Testis (tissue), 5 donors: ENCODE data around the genes TFAM and BICC1.

GRCh38 chr10:58052530-58052823 lies 215.2 kb downstream of the IPMK start:
- PRO-cap, 3 experiments, result no peak in any of the 3 experiments
- RAMPAGE, long total RNA, 2 experiments, result no peak in any of the 2 experiments

- PRO-cap, 3 experiments, result no peak in any of the 3 experiments
- RAMPAGE, long total RNA, 2 experiments, result no peak in any of the 2 experiments
- RRBS, result no CpG with 5 or more reads among the region's 1 CpG
Measured at GRCh38 chr10:58331604-58331940, 3.2 kb upstream of the UBE2D1 start.

DNA sequence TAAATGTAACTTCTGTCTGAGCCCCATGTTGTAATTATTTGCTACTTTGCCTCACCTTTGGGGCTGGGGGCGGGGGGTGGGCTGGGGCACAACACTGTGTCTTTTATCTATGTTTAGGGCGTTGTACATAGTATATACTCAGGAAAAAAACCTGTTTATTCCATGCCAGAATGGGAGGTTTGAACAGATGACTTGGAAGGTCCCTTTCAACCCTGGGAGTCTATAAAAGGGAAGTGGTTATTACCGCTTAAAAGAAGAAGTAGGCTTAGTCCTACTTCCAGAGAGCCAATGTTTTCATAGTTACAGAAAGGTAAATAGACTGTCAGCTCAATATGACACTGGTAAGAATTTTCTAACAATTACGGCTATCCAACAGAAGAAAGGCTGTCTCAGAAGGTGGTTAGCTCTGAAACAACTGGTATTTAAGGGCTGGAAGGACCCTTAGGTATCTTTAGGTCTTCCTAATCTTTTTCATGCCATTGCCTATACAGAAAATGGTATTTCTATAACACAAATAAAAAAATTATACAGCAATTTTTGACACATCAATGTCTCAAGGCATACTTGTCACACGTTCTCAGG lies 1.1 kb upstream of the TFAM start:
- PRO-cap, 3 experiments, result no peak in any of the 3 experiments
- RAMPAGE, long total RNA, 2 experiments, result no peak in any of the 2 experiments
- RRBS, result no CpG with 5 or more reads among the region's 5 CpGs

GRCh38 chr10:58384833-58385817 lies at the start of gene TFAM:
TSS of gene TFAM (plus strand) at chr10:58385410.
- PRO-cap, 3 experiments, result peak in 3 of 3 experiments; most common plus-strand start chr10:58385132 (in 2); most common minus-strand start chr10:58385305 (in 3)
- RAMPAGE, long total RNA, 2 experiments, result start-site peak on the plus strand in 2 of 2 experiments, at chr10:58385115-58385475 at its widest, 190 to 602 reads per replicate; start-site peak on the minus strand in 1 of 2 experiments, at chr10:58385262-58385372 at its widest, 15 reads per replicate
- RRBS, result 1% methylated on average over 42 of the region's 73 CpGs

DNA sequence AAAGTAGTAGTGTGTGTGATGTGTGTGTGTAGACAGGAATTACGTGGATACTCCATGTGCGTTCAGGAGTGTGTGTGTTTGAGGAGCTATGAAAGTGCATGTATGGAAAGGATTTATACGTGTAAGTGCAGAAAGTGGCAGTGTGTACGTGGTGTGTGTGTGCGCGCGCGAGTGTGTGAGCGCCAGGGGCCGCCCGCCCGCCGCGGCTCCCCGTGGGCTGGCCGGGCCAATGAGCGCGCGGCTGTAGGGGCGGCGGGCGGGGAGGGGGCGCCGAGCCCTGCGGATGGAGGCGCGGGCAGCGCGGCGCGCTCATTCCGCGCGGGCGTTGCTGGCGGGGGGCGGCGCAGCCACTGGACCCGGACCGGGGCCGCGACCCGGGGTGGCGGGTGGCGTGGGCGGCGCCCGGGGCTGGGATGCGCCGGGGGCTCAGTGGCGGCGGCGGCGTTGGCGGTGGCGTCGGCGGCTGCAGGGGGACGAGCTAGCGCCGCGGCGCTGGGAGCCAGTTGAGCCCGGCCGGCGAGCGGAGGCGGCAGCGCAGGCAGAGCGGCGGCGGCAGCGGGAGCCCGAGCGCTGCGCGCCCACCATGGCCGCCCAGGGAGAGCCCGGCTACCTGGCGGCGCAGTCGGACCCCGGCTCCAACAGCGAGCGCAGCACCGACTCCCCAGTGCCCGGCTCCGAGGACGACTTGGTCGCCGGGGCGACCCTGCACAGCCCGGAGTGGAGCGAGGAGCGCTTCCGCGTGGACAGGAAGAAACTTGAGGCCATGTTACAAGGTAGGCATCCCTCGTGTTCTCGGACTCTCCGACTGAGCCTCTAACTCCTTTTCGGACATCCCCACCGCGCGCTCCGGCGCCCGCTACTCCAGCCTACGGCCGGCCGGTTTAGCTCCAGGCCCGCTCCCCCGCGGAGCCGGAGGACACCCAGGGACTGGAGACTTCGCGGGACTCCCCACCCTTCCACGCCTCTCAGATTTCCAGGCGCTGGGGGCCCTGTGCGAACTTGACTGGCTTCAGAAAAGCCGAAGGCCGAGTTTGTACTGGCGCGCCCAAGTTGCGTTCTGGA lies at the start of gene BICC1:
Gene BICC1, plus strand, starts transcription at position 312 of the 1,062 bp plus-strand sequence.
- PRO-cap, 3 experiments, result peak in 3 of 3 experiments; most common plus-strand start position 312 of the sequence (in 3); most common minus-strand start position 173 of the sequence (in 3)
- RAMPAGE, long total RNA, 2 experiments, result no peak in any of the 2 experiments
- RRBS, result 3% methylated on average over 26 of the region's 124 CpGs

- PRO-cap, 3 experiments, result no peak in any of the 3 experiments
- RAMPAGE, long total RNA, 2 experiments, result no peak in any of the 2 experiments
- RRBS, result no CpG with 5 or more reads among the region's 6 CpGs
Measured at GRCh38 chr10:58637281-58638006, 124.8 kb downstream of the BICC1 start.

DNA sequence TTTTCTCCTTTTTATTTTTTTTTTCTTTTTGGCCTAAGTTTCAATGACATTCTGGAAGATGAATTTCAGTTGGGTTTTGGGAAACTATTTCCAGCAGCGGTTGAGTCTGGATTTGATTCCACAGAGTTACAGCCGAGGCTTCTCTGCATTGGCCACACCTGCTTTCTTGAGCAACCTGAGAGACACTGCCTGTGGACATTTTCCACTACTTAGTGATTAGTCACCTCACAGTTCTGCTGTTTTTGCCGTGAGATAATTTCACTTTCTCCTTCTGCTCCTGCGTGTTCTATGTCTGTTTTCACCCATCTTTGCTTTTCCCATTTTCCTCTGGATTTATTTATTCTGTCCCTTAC lies 243.0 kb downstream of the BICC1 start:
- PRO-cap, 3 experiments, result no peak in any of the 3 experiments
- RAMPAGE, long total RNA, 2 experiments, result no peak in any of the 2 experiments
- RRBS, result no CpG with 5 or more reads among the region's 4 CpGs

GRCh38 chr10:58967536-58967945 lies 208.9 kb upstream of the PHYHIPL start:
- PRO-cap, 3 experiments, result no peak in any of the 3 experiments
- RAMPAGE, long total RNA, 2 experiments, result no peak in any of the 2 experiments
- RRBS, result no CpG with 5 or more reads among the region's 11 CpGs

GRCh38 chr10:59750479-59751078 lies 2.7 kb downstream of the MRLN start:
- PRO-cap, 3 experiments, result no peak in any of the 3 experiments
- RAMPAGE, long total RNA, 2 experiments, result no peak in any of the 2 experiments
- RRBS, result no CpG with 5 or more reads among the region's 8 CpGs

DNA sequence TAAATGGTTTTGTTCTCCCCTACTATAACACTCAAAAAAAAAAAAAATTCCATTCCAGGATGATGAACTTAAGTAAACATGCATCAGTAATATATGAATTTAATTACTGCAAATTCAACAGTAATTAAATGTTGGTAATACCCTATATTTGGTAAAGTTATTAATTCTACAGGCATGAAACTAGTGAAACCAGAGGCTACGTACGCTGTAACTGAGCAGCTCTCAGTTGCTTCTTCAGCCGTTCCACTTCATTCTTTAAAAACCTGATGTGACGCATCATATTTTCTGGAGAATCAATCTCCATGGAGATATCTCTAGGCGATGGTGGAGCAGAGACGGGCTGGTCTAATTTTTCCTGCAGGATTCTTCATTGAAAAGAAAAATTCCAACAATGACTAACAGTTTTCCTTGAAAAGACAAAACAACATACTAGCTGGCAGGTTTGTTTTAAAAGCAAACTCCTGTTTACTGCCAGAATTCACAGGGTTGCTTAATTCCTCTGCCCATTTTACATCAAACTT lies 59.2 kb upstream of the MRLN start:
- PRO-cap, 3 experiments, result no peak in any of the 3 experiments
- RAMPAGE, long total RNA, 2 experiments, result no peak in any of the 2 experiments
- RRBS, result no CpG with 5 or more reads among the region's 6 CpGs

DNA sequence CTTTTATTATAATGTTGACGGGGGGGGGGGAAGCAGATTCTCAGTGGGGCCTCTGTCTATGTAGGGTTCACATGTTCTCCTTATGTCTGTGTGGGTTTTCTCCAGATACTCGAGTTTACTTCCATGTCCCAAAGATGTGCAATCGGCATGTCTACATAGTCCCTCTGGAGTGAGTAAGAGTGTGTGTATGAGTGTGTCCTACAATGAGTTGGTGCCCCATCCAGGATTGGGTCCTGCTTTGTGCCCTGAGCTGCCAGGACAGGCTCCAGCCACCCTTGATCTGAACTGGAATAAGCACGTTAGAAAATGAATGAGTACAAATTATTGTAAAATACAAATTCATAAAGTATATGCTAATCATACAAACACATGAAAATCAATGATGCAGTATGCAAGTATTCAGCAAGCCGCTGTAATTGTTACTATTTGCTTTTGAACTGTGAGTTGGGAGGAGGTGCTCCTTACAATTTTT lies 65.3 kb upstream of the MRLN start:
- PRO-cap, 3 experiments, result no peak in any of the 3 experiments
- RAMPAGE, long total RNA, 2 experiments, result no peak in any of the 2 experiments
- RRBS, result no CpG with 5 or more reads among the region's 5 CpGs

- PRO-cap, 3 experiments, result no peak in any of the 3 experiments
- RAMPAGE, long total RNA, 2 experiments, result no peak in any of the 2 experiments
Measured at GRCh38 chr10:59825948-59826879, 73.0 kb upstream of the MRLN start.

GRCh38 chr10:59835415-59836045 lies 70.8 kb downstream of the CCDC6 start:
- PRO-cap, 3 experiments, result no peak in any of the 3 experiments
- RAMPAGE, long total RNA, 2 experiments, result no peak in any of the 2 experiments
- RRBS, result no CpG with 5 or more reads among the region's 8 CpGs

DNA sequence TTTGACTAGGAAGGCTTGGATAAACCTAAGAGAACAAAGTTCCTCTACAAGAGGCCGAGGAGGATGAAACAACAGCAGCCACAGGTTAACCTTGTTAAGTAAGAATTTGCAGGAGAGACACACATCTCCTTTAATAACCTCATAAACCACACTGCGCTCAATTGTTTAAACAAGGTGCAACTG lies 632 bp upstream of the CCDC6 start:
- PRO-cap, 3 experiments, result no peak in any of the 3 experiments
- RAMPAGE, long total RNA, 2 experiments, result no peak in any of the 2 experiments
- RRBS, result no CpG with 5 or more reads among the region's 2 CpGs

DNA sequence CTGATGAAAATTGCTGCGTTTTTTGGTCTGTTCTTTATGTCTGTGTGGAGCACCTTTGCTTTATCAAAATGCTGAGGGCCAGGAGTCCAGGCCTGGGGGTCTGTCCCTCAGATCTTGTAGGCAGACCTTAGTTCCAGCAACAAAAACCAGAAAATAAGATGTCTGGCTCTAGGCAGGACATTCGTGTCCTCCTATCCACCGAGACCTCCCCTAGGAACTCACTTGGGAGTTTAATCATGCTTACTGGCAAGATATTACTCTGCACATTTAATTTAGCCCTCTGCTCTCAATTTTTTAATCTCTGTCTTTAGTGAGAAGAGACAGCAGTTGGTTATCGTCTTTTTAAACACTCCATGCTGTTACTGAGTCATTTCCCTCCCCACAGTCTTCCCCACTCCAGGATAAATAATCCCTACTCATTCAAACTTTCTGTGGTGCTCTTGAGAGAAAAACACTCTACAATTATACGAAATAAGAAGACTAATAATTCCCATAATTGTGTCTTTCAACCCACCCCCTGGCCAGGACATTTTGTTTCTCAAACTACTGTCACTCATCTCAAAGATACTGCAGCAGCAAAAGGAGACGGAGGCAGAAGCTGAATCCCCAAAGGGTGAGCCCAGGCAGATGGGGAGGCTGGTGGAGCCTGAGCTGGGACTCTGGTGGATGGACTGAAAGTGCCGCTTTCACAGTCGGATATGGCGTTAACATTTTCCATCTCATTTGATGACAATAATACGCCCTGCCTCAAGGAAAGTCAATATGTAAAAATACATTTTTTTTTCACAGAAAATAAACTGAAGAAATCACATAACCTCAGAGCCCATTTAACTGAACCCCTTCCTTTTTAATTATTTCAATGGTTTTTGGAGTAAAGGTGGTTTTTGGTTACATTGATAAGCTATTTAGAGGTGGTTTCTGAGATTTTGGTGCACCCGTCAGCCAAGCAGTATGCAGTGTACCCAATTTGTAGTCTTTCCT lies 84.2 kb downstream of the ANK3 start:
- PRO-cap, 3 experiments, result no peak in any of the 3 experiments
- RAMPAGE, long total RNA, 2 experiments, result no peak in any of the 2 experiments
- RRBS, result no CpG with 5 or more reads among the region's 11 CpGs

DNA sequence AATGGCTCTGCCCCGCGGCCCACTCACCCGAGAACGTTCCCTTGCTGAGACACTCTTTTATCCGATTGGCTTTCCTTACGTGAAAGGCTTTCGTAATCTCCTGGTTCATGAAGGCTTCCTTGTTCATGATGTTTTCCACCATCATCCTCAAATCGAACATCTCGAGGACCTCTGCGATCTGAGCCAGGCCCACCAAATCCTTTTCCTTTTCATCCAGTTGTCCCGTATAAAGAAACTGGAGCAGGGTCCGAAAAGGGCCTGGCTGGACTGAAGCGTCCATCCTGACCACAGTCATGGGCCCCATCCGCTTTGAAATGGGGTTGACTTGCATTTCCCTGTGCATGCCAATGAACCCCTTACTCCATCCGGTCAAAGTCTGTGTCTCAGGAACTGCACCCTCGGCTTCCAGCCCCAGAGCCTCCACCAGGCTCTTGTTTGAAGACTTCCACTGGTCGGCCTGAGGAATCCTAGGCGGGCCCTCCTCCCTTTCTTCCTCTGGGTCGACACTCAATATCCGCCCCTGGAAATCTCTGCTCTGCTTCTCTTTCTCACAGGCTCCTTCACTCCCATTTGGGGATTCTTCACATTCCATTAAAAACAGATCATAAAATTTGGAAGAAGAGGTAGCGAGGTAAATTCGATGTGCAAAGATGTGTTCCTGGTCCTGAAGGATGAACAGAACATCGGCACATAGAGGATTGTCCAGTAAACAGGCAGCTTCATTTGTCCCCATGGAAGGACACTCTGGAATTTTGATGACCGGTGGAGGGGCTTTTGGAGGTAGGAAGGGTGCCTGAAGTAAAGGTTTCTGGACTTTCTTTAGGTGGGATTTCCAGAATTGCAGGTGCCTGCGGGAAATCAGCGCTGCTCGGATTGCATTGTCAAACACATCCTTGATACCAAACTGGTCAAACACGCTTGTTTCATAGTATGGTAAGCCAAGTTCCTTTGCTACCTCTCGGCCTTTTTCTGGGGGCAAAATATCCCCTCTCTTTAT lies 55.5 kb downstream of the RHOBTB1 start:
- PRO-cap, 3 experiments, result no peak in any of the 3 experiments
- RAMPAGE, long total RNA, 2 experiments, result no peak in any of the 2 experiments
- RRBS, result no CpG with 5 or more reads among the region's 29 CpGs

- PRO-cap, 3 experiments, result peak in 3 of 3 experiments; most common plus-strand start chr10:60944378 (in 3); most common minus-strand start chr10:60944326 (in 3)
- RAMPAGE, long total RNA, 2 experiments, result start-site peak on the plus strand in 1 of 2 experiments, at chr10:60944377-60944398 at its widest, 35 reads per replicate
- RRBS, result 1% methylated on average over 21 of the region's 35 CpGs
Measured at GRCh38 chr10:60944233-60944596, 230 bp upstream of the RHOBTB1 start.

DNA sequence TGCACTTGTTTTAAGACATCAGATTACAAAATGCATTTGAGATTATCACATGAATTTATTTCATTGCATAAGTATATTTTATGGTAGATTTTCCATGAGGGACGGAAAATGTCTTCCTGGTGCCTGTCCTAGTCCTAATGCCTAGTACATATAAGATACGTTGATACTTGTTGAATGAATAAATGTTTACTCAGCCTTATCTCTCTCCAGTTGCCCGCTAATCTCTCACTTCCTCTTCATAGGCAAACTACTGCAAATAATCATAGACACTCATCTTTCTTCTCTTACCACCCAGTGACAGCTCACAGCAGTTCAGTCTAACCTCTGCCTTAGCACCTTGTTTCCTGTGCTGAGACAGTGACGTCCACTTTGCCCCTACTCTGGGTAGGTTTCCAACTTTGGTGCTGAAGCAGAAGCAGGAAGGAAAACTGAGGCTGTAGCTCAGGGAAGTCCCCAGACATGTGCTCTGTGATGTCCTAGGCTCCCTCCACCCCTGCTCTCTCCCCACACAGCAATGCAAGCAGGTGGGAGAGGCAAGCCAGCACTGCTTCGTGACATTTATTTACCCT lies 45.4 kb upstream of the RHOBTB1 start:
- PRO-cap, 3 experiments, result no peak in any of the 3 experiments
- RAMPAGE, long total RNA, 2 experiments, result no peak in any of the 2 experiments
- RRBS, result no CpG with 5 or more reads among the region's 5 CpGs

GRCh38 chr10:61751945-61752764 lies 89.4 kb downstream of the CABCOCO1 start:
- PRO-cap, 3 experiments, result no peak in any of the 3 experiments
- RAMPAGE, long total RNA, 2 experiments, result no peak in any of the 2 experiments
- RRBS, result no CpG with 5 or more reads among the region's 5 CpGs

DNA sequence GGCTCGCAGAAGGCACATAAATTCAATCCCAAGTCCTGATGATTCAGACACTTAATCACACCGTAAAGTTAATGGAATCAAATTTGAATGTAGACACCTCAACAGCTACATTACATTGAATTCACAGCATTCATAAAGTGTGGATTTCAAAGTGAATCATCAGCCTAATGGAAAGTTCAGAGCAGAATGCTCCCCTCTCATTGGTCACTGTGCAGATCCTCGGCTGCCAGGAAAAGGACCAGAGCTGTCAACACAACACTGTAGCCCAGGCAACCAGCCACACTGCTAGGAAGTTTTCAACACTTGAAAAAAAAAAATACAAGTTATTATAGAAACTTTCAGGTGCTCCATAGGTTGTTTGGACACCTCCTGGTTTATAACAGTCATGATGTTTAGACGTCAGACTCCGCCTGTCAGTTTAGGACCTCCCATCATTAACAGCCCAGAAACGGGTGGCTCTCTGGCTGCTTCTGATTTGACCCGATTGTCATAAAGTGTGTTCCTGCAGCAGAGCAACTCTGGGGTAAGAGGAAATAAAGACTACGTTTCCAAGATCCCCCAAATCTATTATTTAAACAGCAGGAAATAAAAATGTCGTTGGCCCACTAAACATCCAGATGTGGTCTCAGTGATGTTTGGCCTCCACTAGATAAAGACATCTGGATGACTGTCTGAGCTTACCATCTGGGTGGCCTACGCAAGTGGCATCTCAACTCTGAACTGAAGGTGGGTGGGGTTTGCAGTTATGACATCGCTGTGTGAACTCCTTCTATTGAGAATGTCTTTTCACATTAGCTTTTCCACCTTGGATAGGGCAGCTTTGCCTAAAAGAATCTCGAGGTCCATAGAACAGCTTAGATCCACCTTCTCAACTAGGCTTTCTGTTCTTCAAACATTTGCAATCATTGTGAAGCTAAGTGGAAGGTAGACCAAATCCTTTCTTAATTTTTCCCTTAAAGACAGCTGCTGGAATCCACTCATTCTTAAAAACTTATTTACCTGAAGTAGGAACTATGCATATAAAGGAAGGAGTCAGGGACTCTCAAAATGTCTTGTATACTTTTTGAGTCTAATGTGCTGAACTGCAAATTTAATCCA lies 117.5 kb downstream of the CABCOCO1 start:
- PRO-cap, 3 experiments, result no peak in any of the 3 experiments
- RAMPAGE, long total RNA, 2 experiments, result no peak in any of the 2 experiments
- RRBS, result no CpG with 5 or more reads among the region's 12 CpGs